Melanocyte of skin (primary cell): Measurements from ENCODE around the gene PYGO1.

- CAGE, long polyA plus RNA, 2 experiments: no peak in any of the 2 experiments
Observed at GRCh38 chr15:52545582-52546754, 17.3 kb upstream of the MYO5A start.

GRCh38 chr15:52589390-52589867, 20.6 kb upstream of the ARPP19 start:
- CAGE, long polyA plus RNA, 2 experiments: no peak in any of the 2 experiments

GRCh38 chr15:52594527-52595461, 26.0 kb upstream of the ARPP19 start:
- CAGE, long polyA plus RNA, 2 experiments: no peak in any of the 2 experiments

DNA sequence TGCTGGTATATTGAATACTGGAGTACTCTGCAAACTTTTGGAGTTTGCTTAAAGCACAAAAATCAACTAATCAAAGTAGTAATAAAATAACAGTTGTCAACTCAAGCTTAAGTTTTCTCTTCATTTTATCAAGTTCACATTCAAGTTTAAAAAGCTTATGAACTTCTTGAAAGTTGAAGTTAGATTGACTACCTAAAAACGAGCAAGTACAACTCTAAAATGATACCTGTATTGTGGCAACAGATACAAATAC, 1.8 kb downstream of the ATOSA start:
- CAGE, long polyA plus RNA, 2 experiments: no peak in any of the 2 experiments

DNA sequence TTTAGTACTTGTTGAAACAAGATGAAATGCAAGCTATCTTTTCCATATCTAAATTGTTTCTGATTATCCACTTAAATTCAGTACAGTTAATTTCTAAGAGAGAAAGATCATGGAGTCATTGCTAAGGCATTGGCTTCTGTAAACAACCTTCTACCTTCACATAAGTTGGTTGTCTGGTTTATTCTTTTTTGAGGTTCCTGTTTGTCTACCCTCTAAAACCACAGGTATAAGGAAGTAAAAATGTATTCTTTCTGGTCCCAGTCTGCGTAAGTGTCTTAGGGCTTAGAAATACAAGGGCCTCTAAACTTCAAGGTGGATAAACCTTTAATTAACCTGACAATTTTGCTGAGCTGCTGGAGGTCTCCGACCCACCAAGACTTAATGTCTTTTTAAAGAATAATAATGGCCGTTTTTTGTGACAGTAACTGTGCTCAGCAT, 3.6 kb upstream of the ATOSA start:
- CAGE, long polyA plus RNA, 2 experiments: no peak in any of the 2 experiments

DNA sequence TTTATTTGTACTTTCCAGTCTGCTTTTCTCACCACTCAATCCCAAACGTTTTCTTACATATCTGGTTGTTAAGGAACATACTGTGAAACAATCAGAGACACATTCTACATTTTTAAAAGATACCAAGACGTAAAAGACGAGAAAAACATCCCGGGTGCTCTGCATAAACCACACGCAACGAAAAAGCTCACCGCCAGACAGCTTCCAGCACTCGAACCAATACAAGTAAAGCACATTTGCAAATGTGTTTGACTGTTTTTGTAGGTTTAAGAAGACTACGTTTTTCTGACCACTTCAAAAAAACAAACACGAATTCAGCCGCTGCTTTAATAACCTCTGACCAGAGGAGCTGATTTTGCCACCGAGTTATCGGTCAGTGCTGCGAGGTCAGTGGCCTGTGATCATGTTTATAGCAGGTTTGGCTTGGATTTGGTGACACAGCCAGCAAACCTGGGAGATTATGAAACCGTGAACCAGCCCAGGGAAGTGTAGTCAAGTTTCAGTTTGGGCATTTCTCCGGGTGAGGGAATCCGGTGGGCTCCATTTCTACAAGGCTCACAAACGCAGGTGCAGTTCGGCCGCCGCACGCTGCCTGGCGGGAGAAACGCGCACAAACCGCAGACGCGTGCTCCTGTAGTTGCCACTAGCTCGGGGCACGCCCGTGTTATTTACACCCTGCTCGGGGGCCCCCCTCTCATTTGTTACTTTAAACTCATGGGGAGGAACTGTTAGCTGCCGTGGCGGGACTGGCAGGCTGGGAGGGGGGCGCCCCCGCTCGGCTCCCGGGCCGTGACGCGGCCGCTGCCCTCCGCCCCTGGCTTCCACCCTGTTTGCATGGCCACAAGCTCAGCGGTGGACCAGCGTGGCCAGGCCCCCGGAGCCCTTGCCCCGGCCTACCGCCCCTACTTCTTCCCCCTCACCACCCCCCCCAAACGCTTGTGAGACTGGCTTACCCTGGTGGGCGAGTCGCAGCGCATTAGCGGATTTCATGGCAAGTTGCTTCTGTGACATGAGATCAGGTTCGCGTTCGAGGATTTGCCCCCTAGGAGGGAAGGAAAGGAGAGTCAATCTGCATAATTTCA, 13.5 kb upstream of the ONECUT1 start:
- CAGE, long polyA plus RNA, 2 experiments: no peak in any of the 2 experiments

DNA sequence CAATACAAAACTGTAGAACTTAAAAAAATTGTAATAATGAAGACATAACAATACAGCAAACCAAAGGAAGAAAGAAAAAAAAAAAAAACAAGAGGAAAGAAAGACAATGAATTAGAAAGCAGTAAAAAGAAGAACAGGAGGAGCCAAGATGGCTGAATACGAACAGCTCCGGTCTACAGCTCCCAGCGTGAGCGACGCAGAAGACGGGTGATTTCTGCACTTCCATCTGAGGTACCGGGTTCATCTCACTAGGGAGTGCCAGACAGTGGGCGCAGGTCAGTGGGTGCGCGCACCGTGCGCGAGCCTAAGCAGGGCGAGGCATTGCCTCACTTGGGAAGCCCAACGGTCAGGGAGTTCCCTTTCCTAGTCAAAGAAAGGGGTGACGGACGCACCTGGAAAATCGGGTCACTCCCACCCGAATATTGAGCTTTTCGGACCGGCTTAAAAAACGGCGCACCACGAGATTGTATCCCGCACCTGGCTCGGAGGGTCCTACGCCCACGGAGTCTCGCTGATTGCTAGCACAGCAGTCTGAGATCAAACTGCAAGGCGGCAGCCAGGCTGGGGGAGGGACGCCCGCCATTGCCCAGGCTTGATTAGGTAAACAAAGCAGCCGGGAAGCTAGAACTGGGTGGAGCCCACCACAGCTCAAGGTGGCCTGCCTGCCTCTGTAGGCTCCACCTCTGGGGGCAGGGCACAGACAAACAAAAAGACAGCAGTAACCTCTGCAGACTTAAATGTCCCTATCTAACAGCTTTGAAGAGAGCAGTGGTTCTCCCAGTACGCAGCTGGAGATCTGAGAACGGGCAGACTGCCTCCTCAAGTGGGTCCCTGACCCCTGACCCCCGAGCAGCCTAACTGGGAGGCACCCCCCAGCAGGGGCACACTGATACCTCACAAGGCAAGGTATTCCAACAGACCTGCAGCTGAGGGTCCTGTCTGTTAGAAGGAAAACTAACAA, 218.7 kb downstream of the WDR72 start:
- CAGE, long polyA plus RNA, 2 experiments: no peak in any of the 2 experiments

DNA sequence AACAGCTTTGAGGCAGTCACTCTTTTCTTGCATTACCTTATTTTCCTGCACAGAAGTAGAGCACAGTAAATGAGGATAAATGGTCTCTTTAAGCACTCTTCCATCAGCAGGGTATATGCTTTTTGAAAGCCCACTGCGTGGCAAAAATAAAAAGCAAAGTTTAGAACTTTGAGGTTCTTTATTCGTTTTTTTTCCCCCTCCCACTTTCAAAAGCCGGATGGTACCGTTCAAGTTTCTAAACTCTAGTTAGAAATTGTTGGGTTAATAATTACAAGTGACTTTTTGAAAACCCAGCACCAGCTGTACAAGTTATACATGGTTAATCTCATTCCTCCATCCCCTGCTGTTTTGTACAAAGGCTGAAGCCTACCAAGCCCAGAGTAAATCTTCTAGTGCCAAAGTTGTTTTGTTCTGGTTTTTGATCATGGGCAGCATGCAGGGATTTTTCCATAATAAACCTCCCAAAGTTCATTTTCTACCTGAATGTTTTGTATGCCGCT, 48.6 kb downstream of the WDR72 start:
- CAGE, long polyA plus RNA, 2 experiments: no peak in any of the 2 experiments

DNA sequence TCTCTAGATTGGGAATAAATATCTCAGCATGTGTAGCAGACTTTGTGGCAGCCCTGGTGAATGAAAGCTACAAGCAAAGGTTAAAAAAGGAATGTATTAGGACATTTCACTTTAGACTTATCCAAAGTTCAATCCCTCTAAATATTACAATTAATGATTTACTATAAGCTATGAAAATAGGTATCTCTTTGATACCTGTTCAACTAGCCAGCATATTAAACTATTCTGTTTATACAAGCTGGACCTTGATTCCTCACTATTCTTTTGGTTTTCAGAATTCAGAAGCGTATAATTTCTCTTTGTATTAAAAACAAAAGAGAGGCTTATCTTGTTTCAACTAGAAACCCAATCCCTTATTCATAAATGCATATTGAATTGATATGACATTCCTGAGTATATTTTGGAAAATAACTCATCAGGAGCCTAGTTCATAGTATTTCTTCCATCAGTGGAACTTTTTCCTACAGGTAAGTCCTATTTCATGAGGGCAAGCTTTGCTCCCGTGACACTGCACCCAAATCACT, 38.0 kb downstream of the WDR72 start:
- CAGE, long polyA plus RNA, 2 experiments: no peak in any of the 2 experiments

GRCh38 chr15:54583681-54584220, 605.5 kb downstream of the UNC13C start:
- CAGE, long polyA plus RNA, 2 experiments: no peak in any of the 2 experiments

GRCh38 chr15:55064312-55064787, 132.4 kb downstream of the RSL24D1 start:
- CAGE, long polyA plus RNA, 2 experiments: no peak in any of the 2 experiments

GRCh38 chr15:55279537-55280694, 9.7 kb downstream of the RAB27A start:
- CAGE, long polyA plus RNA, 2 experiments: no peak in any of the 2 experiments

DNA sequence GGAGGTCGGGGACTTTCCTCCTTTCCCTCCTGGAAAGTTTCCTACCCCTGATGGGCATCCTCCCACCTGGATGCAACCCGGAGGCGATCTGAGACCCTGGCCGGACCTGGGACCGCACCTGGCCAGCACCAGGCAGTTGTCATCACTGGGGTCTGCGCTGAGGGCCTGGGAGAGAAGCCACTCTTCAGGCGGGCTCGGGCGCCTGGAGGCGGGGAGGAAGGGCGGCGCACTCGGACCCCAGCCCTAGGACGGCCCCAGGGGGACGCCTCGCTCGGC, 289 bp downstream of the RAB27A start:
- CAGE, long polyA plus RNA, 2 experiments: no peak in any of the 2 experiments

GRCh38 chr15:55356792-55357752, 38.0 kb downstream of the PIGB start:
- CAGE, long polyA plus RNA, 2 experiments: no peak in any of the 2 experiments

DNA sequence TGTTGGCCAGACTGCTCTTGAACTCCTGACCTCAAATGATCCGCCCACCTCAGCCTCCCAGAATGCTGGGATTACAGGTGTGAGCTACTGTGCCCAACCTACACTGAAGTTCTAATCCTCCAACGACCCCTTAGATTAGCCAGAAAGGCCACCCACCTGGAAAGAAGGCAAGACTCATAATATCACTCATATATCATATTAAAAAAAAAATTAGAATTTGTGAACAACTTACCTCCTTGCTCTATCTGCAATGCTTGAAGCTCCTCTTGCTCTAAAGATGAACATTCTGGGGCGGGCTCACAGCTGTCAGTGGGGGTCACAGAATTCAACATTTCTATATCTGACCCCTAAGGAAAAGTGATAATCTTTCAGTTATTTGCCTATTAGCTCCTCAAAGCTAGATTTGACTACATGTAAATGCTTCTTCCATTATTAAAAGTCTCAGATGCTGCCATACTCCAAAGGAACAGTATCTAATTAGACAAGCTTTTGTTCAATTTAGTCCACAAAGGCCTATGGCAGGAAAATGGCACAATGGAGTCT, 22.7 kb downstream of the CCPG1 start:
- CAGE, long polyA plus RNA, 2 experiments: no peak in any of the 2 experiments

GRCh38 chr15:55588052-55588705, at the start of gene PYGO1:
Gene PYGO1, minus strand, starts transcription at chr15:55588345.
- CAGE, long polyA plus RNA, 2 experiments: no peak in any of the 2 experiments

DNA sequence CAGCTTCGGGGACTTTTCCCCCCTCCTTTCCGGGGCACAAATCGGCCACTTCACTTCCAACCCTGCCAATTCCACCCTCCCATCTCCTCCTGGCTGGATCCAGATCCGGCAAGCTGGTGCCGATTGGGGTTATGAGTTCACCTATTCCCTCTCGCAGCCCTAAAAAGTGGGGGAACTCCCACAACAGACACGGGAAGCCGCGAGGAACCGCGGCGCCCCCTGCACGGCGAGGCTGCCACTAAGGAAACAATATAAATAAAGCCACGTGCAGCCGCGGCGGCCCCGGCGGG, 832 bp downstream of the PRTG start:
- CAGE, long polyA plus RNA, 2 experiments: no peak in any of the 2 experiments

DNA sequence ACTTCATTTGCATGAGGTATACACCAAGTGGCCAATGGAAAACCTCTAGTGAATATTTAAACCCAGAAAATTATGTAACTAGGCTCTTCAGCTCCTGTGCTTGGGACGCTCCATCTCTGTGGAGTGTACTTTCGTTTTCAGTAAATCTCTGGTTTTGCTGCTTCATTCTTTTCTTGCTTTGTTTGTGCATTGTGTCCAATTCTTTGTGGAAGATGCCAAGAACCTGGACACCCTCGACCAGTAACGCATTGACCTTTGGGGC, 50.3 kb upstream of the NEDD4 start:
- CAGE, long polyA plus RNA, 2 experiments: no peak in any of the 2 experiments

DNA sequence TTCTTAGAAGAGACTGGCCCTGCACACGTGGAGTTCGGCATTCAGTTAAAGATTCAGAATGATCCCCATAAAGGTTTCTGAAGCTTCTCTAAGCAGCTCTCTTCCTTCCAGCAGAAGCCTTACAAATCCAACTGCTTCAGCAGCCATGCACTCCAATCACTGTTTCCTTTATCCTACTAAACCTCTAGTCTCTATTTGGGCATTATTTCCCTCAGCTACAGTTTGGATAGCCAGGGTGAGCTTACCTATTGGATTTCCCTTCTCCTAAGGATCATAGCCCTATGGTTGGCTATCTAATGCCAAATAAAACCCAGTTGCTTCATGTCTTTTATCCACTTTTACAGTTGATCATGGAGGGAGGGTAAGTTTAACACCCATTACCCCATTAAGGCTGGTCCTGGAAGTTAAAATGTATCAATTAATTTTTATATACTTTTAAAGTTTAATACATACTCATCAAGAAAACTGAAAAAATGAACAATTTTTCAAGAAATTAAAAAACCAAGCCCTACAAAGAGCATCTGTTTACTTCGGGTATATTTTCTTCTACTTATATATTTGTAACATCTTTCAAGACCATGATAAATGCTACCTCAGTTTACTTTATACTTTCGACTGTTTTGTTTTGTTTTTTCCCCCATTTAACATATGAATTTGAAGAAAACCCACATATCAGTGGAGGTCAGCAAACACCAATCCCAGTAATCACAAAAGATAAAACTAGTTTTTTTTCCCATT, 20.3 kb downstream of the RFX7 start:
- CAGE, long polyA plus RNA, 2 experiments: no peak in any of the 2 experiments

GRCh38 chr15:56962839-56963677, 44.6 kb downstream of the TCF12 start:
- CAGE, long polyA plus RNA, 2 experiments: no peak in any of the 2 experiments